CMK (cell line): ENCODE measurements around the genes RIMBP3C and TOP3B.

- RRBS = no CpG with 5 or more reads among the region's 33 CpGs
Measured at GRCh38 chr22:21444490-21445376, 22.5 kb upstream of the TMEM191C start.

DNA sequence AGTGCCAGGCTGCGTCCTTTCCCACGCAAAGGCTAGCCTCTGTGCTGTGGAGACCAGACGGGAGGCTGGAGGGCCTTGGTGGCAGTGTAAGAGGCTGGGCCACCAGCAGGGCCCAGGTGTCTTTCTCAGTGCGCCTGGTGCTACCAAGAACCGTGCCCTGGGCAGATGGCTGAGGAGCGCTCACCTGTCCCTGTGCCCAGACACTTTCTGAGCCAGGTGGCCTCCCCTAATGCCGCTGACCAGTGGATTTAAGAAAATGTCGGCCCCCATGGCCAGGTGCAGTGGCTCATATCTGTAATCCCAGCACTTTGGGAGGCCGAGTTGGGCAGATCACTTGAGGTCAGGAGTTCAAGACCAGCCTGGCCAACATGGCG, 11.4 kb upstream of the TMEM191C start:
- RRBS = no CpG with 5 or more reads among the region's 10 CpGs

DNA sequence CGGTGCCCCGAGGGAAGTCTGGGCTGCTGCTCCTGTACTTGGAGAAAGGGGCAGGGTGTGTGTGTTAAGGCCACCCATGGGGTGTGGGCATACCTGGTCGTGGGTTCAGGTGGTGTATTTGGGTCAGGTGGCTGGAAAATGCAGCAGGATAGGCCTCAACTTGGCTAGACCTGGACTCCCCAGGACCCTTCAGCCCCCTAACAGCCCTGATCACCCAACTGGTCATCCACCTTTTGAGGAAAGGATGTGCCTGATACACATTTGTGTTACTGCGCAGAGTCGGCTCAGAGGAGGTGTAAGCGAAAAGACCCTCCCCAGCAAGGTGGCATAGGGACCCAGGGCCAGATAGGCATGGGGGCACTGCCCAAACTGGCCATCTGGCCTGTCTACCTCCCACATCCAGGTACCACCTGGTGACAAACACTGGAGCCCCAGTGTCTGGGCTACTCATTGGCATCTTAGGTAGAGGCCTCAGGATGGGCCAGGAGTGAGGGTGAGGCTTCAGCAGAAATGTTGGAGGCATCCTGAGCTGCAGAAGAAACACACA, at the start of gene RIMBP3C:
RIMBP3C (minus strand) TSS at position 135 of the 547 bp plus-strand sequence.
- RRBS = no CpG with 5 or more reads among the region's 6 CpGs

- RRBS = 2% methylated on average over 21 of the region's 68 CpGs
Measured at GRCh38 chr22:21651622-21652459, 9.7 kb downstream of the SDF2L1 start.

DNA sequence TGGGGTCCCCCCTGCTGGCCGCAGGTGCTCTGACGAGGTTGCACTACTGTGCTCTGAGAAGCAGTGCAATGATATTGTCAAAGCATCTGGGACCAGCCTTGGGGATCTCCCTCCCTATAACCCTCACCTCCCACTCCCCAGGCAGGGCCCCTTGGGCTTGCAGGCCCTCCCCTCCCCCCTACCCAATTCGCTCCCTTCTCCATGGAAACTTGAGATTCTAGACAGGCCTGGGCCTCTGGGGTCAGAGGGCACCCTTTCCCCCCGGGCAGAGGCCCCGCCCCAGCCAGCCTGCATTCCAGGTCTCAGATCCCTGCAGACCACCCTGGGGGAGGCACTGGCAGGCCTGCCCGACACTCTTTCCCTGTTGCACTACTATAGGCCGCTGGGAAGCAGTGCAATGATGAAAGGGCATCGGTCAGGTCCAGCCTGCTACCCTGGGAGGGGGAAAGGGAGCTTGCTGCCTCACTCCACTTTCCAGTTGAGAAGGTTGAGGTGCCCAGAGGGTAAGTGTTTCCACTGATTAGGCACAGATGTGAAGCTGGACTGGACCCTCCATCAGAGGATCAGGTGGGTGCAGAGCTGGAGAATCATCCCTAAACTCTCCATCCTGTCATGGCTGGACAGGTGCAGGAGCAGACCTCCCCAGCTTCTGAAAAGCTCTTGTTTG, 11.0 kb downstream of the SDF2L1 start:
- RRBS = no CpG with 5 or more reads among the region's 8 CpGs

- RRBS = no CpG with 5 or more reads among the region's 9 CpGs
Measured at GRCh38 chr22:21696680-21697378, 31.0 kb downstream of the PPIL2 start.

GRCh38 chr22:21779463-21780602, 44.2 kb upstream of the YPEL1 start:
- RRBS = no CpG with 5 or more reads among the region's 6 CpGs

DNA sequence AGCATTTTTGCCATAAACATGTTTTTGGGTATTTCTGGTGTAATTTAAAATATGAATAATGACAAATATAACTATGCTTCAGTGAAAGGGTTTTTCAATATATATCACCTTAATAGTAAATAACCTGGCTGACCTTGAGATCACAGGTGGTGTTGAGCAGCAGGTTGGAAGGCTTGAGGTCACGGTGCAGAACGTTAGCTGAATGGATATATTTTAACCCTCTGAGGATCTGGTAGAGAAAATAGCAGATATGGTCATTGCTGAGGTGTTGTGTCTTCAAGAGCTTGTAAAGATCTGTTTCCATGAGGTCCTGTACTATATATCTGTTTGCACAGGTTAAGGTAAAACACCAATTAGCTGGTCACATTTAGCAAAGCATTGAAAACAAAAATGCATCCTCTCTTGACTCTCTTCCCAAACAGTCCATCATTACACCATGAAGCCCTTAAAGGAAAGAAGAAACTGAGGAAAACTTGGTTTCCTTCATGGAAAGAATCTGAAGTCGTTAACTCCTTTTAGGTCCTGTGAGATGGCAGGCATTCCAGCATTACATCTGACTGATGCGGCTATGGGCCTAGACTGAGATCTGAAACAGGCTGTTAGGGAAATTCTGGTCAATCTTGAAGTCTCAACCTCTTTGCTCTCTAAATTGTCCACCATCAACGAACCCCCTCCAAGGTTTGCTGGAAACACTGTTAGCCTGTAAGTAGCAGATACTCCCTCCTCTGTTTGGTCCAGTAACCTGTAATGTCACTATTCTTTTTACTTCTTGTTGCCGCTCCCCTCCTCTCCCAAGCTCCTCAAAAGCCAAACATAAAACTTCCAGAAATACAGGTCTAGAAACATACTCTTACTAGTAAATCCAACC, 61.5 kb downstream of the MAPK1 start:
- RRBS = no CpG with 5 or more reads among the region's 6 CpGs

- RRBS = no CpG with 5 or more reads among the region's 3 CpGs
Measured at GRCh38 chr22:21841534-21842025, 25.9 kb downstream of the MAPK1 start.

DNA sequence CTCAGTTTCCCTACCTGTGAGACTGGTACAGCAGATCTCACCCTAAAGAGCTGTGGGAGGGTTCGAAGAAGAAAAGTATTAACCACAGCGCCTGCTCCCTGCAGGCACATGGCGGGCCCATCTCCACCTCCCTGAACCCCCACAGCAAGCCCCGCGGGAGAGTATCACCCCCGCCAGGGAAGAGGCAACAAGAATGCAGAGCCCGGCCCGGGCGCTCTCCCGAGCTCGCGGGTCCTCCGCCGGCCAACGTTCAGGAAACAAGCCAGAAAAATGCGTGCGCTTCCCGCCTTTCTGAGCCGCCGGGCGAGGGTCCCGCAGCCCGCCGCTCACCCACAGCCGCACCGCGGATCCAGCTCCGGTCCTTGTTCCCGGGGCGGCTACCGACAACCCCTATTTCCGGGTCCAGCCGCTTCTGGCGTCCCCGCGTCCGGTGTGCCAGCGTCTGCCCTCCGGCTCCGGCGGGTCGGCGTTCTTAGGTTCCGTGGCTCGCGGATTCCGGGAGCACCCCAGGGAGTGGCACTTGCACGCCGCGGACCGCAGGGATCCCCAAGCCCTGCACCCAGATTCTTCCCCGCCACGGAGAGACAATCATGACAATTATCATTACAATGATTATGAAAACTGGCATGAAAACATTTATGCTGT, at the start of gene TOP3B:
TOP3B (minus strand) TSS at position 388 of the 645 bp plus-strand sequence.
- RRBS = 1% methylated on average over 21 of the region's 53 CpGs

GRCh38 chr22:22030566-22031692, 48.3 kb upstream of the TOP3B start:
- RRBS = no CpG with 5 or more reads among the region's 15 CpGs

DNA sequence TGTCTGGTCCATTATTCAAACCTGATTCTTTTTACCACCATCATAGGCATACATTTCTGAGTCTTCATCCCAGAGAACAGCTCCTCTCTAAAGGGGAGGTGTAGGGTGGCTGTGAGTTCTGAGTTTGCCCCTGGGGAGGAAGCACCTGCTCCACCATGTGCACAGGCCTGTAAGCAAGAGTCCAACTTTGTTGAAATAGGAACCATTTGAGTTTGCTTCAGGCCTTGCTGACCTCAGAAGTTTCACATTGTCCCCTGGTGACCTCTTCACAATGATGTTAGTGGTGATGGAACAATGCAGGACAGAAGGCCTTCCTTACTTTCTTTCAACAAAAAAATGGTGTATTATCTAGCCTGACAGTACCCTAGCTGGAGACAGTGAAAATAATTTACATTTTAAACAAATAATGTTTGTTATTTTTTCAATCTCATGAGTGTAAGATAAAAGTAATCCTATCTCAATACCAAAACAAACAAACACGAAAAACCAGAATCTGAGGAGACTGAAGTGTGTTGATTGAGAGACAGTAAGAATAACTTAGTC, 54.7 kb upstream of the TOP3B start:
- RRBS = no CpG with 5 or more reads among the region's 1 CpG

DNA sequence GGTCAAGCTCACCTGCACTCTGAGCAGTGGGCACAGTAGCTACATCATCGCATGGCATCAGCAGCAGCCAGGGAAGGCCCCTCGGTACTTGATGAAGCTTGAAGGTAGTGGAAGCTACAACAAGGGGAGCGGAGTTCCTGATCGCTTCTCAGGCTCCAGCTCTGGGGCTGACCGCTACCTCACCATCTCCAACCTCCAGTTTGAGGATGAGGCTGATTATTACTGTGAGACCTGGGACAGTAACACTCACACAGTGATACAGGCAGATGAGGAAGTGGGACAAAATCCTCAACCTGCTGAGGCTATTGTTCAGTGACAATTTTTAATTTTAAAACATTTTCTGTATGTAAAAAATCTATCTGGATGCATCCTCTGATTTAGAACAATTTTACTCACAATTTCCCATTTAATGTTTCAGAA, 82.1 kb upstream of the VPREB1 start:
- RRBS = no CpG with 5 or more reads among the region's 5 CpGs

GRCh38 chr22:22506267-22507410, 1.9 kb downstream of the ZNF280B start:
- RRBS = no CpG with 5 or more reads among the region's 7 CpGs

GRCh38 chr22:22546458-22547578, 12.2 kb downstream of the PRAME start:
- RRBS = no CpG with 5 or more reads among the region's 9 CpGs

DNA sequence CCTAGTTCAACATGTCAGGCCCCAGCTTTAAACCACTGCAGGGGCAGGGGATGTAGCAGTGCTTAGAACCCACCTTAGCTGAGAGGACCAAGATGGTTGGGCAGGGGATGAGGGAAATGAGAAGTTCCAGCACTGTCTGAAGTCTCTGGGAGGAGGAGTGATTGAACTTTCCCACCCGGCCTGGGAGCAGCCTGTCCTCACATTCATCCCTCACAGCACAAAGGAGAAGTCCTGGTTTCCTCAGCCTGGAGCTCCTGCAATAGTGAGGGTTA, 28.5 kb upstream of the PRAME start:
- RRBS = no CpG with 5 or more reads among the region's 1 CpG

- RRBS = no CpG with 5 or more reads among the region's 3 CpGs
Measured at GRCh38 chr22:22753929-22754414, 109.6 kb downstream of the GGTLC2 start.

DNA sequence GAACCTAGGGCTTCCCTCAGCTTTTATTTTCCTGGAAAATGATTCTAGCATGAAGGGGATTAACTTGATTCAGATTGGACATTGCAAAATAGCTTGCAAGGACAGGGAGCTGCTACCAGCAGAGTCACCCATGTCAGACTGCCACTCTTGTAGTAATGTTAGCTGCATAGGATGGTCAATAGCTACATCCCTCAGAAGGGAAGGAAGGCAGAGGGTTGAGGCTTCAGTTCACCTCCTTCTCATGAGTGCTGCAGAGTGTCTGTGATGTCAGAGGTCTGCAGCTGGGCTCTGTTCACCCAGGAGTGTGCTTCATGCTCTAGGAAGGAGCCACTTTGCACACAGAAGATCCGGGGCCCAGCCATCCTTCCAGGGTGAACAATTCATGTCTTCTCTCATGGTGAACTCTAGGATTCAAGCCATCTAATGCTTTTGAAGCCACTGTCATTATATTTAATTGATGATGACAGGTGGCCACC, 16.0 kb downstream of the IGLL5 start:
- RRBS = no CpG with 5 or more reads among the region's 1 CpG